NALM6 (cell line): ENCODE results near the genes KCNMA1 and POLR3A.

- PRO-cap, result no peak
Observed at GRCh38 chr10:75600896-75601365, 169.5 kb downstream of the LRMDA start.

DNA sequence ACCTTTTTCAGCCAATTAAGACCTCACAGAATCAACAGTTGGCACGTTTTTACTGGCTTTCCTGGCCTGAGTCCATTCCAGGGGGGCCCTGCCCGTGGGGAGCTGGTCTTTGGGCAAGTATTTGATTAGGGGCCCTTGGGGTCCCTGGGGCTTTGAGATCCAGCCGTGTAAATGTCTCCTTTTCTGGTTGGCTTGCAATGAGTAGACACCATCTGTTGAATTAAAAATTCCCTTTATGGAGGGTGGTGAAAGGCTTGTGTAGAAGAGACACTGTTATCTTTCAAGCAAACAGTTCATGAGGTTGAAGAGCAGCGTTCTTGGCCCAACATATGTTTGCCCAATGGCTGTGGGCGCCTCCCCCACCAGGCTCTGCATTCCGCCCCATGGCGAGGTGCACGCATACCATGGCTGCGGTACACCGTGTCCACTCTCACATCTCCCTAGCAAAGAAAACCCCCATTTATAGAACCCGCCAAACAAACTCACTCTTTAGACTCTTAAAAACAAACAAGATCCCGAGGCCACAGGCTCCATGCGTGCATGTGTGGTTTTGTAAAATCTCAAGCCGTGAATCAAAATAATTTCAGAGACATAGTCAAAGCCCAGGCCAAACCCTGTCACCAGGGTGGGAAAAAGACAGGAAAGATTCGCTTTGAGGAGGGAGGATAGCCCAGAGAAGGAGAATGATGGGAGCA lies 593.3 kb downstream of the LRMDA start:
- PRO-cap, result no peak

DNA sequence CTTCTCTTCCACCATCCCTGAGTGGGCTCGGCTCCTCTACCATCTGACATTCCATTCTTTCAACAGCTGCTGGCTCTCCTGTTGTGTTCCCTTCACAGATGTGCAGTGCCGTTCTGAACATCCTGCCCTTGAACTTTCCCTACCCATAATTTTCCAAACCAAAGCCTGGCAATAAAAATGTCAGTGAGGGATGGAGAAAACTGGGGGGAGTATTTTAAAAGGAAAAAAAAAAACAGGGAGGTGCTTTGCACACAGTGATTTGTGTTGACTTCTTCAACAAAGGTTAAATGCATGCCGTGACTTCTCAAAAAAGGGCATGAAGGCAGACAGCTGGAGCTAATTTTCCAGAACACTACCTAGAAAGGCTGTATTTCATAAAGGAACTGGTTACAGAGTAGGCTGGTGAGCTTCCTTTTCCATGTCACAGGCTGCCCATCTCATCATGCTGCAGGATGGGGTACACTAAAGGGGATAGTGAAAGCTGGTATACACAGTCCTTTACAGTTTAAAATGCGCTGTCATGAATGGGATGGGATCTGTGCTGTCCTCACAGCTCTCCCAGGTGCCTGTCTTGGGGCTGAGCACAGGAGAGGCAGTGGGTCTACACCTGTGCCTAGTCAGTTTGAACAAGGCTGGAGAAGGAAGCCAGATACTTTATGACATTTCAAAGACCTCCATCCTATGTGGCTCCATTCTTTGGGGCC lies 392.6 kb downstream of the KCNMA1 start:
- PRO-cap, result no peak

GRCh38 chr10:77532943-77533668 lies 104.5 kb downstream of the KCNMA1 start:
- PRO-cap, result no peak

- PRO-cap, result no peak
Observed at GRCh38 chr10:77553950-77554459, 83.6 kb downstream of the KCNMA1 start.

- PRO-cap, result no peak
Observed at GRCh38 chr10:77599526-77600093, 38.0 kb downstream of the KCNMA1 start.

- PRO-cap, result no peak
Observed at GRCh38 chr10:77637108-77638172, at the start of gene KCNMA1. Gene KCNMA1 (minus strand): TSS chr10:77637808.

- PRO-cap, result no peak
Observed at GRCh38 chr10:77778725-77779645, 141.4 kb upstream of the KCNMA1 start.

GRCh38 chr10:77788433-77788957 lies 138.1 kb downstream of the DLG5 start:
- PRO-cap, result no peak

DNA sequence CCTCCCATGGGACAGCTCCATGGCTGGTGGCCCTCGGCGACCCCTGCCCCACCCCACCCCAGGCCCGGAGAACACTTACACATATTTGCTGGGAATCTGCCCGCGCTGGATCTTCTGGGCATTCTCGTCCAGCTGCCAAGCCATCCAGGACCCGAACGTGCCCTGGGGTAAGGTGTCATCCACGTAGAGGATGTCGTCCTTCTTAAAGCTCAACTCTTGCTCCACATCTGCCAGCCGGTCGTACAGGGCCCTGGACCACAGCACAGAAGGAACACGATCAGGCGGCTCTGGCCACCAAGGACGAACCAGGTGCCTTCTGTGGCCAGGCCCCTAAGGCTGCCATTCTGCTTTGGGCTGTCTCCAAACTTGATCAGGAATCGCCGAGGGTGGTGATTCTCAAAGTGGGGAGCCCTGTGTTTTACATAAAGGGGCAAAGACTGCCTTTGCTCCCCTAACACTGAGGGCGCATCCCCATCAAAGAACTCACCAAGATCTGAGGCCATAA lies 119.8 kb downstream of the DLG5 start:
- PRO-cap, result no peak

- PRO-cap, result bidirectional peak, plus-strand start at chr10:77837822, minus-strand start at chr10:77837740
Observed at GRCh38 chr10:77837481-77838078, 89.0 kb downstream of the DLG5 start.

GRCh38 chr10:77872109-77872774 lies 54.3 kb downstream of the DLG5 start:
- PRO-cap, result no peak

- PRO-cap, result no peak
Observed at GRCh38 chr10:77881038-77882017, 45.2 kb downstream of the DLG5 start.

GRCh38 chr10:77888517-77888938 lies 38.0 kb downstream of the DLG5 start:
- PRO-cap, result no peak

DNA sequence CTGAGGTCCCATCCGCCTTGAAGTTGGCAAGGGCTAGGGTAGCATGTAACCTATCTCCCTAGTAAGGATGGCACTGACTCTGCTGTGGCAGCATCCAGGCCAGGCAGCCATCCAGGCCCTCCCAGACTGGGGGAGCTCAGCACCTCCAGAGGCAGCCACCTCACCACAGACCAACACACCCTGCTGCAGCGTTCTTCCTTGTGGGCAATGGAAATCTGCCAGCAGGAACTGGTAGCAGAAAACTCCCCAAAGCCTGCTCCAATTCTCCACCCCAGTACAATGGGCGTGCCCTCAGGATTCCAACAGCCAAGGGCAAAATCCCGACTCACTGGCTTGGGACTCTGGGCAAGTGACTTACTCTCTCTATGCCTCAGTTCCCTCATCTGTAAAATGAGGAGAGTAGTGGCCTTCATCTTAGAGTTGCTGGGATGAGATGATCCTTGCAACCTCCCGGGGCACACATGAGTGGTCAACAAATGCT lies 27.4 kb downstream of the DLG5 start:
- PRO-cap, result no peak

DNA sequence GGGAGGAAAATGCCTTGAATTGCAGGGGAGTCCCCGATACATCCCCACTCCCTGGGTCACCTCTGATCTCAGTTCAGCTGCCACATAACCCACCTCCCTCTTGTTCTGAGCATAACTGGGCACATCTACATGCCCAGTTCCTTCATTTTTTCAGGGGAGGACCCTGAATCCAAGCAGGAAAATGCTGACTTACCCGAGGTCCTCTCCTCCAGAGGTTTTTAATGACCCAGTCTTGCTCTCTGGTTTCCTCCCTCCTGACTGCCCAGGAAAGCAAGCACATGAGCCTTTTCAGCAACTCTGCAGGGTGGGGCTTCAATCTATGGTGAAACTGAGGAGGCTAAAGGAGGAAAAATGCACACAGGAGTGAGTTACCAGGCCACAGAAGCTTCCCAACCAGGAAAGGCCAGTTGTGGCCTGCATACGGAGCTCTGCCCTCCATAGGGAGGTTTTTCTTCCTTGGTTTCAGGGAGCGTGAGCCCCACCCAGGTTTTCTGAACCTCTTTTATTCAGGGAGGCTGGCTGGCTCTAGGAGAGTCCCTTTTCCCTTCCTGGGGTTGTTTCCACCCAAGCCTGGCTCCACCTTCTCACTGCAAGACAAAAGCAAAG lies 14.0 kb upstream of the DLG5 start:
- PRO-cap, result no peak

DNA sequence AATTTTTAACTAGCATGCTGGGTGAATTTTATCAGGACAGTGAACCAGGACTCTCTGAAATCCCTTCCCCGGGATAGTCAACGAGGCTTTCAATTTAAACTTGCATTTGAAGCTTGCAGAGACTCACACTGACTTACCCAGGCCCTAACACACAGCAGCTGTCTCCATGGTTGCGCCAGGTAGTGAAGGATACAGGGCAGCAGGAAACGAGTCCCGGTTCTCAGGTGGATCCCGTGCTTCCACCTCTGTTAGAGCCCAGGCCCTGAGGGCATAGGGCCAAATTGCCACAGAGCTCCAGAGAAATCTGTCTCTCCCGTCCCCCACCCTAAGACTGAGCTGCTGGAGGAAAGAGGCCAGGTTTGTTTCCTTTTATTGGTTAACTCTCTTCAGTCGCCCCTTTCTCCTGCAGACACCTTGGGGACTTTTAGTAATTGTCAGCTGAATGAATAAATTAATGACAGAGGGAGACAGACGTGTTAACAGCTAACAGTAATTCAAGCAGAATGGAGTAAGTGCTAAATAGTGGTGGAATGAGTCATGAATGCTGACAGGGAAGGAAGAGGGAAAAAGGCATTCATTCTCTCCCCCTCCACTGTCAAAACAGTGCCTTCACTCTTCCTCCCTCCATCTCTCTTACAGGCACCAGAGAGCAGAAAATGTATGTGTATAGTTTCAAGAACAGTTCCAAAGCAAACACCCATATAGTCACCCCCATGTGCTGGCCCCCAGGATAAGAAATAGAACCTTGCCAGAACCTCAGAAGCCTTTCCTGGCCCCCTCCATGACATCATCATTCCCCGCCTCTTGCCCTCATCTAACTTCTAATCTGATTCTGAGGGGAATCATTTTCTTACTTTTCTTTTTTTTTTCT lies 16.7 kb upstream of the DLG5 start:
- PRO-cap, result no peak

GRCh38 chr10:78029332-78030285 lies at the start of gene POLR3A:
Gene POLR3A (minus strand): TSS chr10:78029515.
- PRO-cap, result bidirectional peak, plus-strand start at chr10:78029663, minus-strand start at chr10:78029515; unidirectional peak, plus-strand start at chr10:78029940

- PRO-cap, result no peak
Observed at GRCh38 chr10:78331415-78331846, 297.8 kb downstream of the RPS24 start.

GRCh38 chr10:78543459-78544325 lies 510.0 kb downstream of the RPS24 start:
- PRO-cap, result no peak